Psoas muscle (tissue), 2 donors: ENCODE data around the gene ETAA1.

DNA sequence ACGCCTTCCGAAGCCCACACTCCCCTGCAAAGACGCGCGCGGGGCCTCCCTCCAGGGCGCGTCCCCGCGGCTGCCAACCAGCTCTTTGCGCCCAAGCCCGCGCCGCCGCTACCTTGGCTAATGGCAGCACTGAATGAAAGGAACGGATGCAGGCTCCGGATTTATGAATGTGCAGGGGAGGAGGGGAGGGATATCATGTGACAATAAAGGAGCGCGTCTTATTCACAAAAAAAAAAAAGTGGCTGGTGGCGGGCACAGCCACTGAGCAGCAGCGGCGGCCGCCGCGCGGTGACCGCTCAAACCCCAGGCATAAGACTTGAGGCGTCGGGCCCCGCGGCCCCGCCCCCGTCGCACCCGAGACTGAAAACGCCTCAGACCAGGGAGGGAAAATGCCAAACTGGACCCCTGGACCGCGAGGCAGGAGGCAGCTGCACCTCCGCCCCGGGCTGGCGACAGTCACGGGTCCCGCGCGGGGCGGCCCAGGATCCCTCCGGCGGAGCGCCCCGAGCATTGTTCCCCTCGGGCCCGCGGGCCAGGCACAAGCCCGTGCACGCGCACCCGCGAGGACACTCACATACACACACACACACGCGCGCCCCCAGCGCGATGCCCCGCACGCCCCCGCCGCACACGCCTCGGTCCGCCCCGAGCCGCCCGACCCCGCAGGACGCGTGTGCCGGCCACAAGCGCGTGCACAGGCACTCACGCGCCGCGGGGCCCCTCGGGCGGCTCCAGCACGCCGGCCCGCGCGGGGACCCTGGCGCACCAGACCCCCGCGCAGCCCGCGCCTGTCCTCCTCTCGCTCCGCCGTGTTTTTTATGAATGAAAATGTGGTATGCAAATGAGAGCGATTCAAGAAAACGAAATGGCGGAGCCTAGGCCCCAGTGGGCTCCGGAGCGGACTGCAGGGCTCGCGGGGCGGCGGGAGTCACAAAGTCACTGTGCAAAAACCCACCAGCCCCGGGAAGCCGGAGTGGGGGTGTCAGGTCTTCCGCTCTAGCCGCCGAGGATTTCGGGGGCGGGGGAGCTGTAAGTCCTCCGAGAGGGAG lies 1.4 kb downstream of the SPRED2 start:
- PRO-cap, 2 experiments = no peak in any of the 2 experiments

- PRO-cap, 2 experiments = no peak in any of the 2 experiments
Measured at GRCh38 chr2:65432901-65433208, 456 bp upstream of the SPRED2 start.

- PRO-cap, 2 experiments = no peak in any of the 2 experiments
Measured at GRCh38 chr2:65566660-65567189, 134.3 kb upstream of the SPRED2 start.

DNA sequence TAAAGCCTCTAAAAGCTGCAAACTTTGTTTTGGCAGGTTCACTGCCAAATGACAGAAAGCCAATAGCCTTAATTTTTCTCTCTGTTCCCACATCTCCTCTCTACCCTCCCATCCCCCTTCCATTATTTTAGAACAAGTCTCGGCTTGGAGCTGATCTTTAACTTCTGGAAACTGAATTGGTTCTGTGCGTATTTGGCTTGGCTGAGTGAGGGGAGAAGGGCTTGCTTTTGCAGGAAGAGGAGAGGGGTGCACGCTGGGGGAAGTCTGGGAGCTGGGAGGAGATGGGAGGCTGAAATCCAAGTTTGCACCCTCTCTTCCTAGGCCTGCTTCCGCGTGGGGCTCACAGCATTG lies 176.0 kb upstream of the SPRED2 start:
- PRO-cap, 2 experiments = no peak in any of the 2 experiments

- PRO-cap, 2 experiments = no peak in any of the 2 experiments
Measured at GRCh38 chr2:65639381-65639860, 207.0 kb upstream of the SPRED2 start.

- PRO-cap, 2 experiments = no peak in any of the 2 experiments
Measured at GRCh38 chr2:66391328-66391609, 43.7 kb upstream of the MEIS1 start.

DNA sequence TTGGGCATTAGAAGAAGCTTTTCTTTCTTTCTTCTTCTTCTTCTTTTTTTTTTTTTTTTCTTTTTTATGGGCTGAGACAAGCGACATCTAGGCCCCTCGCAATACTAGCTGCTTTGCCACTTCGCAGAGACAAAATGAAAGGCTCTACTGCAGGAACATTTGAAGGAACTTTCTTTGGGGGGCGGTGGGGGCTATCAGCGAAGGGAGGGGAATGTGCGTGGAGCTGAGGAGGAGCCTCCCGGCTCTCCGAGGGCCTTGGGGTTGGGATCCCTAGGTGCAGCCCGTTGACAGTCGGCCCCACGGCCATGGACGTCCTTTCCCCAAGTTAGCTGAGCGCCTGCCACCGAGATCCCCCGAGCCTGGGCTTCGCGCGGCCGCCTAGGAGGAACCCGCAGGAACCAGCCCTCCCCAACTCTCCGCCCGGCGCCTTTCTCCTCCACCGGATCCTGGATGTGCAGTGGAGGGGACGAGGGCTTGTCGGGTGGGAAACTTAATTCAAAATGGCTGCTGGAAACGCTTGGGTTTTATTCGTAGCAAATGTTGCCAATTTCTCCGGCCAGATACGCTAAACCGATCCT lies 4.2 kb downstream of the MEIS1 start:
- PRO-cap, 2 experiments = peak in 1 of 2 experiments; most common plus-strand start position 498 of the sequence (in 1); most common minus-strand start position 454 of the sequence (in 1)

- PRO-cap, 2 experiments = no peak in any of the 2 experiments
Measured at GRCh38 chr2:66444946-66445636, 10.2 kb downstream of the MEIS1 start.

DNA sequence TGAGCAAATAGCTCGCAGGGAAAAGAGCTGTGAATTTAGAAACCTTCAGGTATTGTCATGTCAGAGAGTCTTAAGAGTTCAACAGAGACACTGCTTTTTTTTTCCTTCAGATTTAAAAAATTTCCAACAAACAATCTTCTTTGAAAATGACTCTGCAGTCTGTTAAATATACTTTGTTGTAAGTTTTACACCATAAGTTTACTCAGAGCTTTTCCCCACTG lies 118.6 kb downstream of the MEIS1 start:
- PRO-cap, 2 experiments = no peak in any of the 2 experiments

DNA sequence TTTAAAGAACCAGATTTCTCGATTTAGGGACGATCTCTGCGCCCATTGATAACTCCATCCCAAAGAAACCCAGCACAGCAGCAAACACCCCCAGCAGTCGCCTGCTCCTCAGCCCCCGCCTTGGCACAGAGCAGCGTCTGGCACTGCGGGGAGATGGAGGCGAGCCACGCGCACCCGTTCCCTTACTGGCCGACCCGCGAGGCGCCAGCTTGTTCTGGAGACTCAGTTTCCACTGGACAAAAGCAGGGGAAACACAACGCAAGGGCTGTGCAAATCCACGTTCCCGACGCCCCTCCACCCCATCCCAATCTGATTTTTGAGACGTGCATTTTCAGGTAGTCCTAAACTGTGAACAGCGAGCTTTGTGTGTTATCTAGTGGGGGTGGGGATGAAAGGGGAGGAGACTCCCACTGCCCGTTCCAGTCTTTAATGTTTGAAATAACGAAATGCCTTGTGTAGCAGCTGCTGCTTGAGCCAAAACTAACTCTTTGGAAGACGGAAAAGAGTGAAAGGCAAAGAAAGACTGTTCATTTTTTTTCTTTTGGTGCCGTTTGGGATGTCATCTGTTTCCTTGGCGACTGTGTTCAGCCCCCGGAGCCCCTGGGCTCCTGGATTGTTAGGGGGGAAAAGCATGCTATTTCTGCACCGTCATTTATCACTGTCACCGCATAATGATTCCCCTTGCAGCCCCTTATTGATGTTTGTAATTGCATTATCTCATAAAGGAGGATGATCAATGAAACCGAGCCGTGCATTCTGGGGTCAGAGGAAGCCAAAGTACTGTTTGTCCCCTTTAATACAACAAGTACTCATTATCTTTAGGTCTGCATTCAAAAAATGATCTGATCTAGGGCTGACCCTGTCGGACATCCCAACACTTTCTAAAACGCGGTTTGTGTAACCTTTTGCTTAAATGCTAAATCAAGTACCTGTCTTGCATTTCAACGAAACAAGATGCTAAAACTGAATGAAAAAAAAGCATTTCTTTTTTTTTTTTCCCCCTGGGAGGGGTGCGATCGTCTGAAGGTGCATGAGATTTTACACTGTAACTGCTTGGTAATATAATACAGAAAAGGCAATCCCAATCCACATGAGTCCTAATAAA lies 143.5 kb downstream of the MEIS1 start:
- PRO-cap, 2 experiments = no peak in any of the 2 experiments

- PRO-cap, 2 experiments = no peak in any of the 2 experiments
Measured at GRCh38 chr2:66693058-66693654, 258.2 kb downstream of the MEIS1 start.

DNA sequence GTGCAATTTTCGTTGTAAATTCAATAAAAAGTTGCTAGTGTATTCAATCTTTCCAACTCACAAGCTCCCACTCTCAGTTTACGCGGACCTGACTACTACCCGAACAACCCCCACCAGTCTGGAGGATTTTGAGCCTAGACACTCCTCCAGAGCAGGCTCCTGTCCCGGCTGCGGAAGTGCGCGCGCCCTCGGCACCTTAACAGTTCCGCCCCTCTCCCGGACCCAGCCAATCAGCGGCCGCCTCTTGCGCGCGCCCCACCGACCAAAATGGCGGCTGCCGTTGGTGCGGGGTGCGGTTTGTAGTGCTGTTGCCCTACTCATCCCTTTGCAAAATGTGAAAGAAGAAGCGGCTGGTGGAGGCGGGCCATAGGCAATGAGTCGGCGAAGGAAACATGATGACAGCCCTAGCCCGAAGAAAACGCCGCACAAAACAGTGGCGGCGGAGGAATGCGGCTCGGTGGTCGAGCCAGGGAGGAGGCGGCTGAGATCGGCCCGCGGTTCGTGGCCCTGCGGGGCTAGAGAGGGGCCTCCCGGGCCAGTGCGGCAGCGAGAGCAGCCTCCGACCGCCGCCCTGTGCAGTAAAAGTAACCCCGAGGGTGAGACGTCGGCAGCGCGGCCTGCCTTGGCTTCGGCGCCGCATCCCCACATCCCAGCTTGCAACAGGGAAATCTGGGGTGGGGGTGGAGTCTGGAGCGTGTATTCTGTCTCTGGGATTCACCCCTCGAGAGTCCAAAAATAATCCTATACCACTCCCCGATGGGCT lies at the start of gene ETAA1:
Gene ETAA1, plus strand, starts transcription at position 258 of the 763 bp plus-strand sequence.
- PRO-cap, 2 experiments = peak in 2 of 2 experiments; most common plus-strand start position 265 of the sequence (in 2); most common minus-strand start position 120 of the sequence (in 2)

DNA sequence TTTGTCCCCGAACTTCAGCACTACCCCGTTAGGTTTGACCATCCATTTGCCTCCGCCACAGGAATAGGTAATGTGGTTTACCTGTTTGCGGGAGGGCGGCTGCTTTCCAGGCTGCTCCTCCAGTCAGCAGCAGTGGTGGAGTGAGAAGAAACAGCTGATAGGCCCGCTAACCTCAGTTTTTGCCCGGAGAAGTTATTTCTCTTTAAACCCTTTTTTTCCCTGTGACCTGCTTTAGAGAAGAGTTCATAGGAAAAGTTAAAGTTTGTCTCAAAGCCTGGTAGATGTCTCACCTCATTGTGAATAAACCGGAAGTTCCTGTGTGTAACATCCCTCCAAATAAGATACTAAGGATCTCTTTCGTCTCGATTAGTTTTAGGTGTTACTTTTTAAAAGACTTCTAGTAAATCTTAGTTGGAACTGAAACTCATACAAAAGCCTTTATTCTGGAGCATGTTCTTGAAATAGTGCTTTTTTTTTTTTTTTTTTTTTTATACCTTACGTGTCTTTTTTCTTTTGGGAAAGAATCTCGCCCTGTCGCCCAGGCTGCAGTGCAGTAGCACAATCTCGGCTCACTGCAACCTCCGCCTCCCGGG lies 802 bp downstream of the ETAA1 start:
- PRO-cap, 2 experiments = no peak in any of the 2 experiments

- PRO-cap, 2 experiments = no peak in any of the 2 experiments
Measured at GRCh38 chr2:67552824-67553187, 155.7 kb downstream of the ETAA1 start.

DNA sequence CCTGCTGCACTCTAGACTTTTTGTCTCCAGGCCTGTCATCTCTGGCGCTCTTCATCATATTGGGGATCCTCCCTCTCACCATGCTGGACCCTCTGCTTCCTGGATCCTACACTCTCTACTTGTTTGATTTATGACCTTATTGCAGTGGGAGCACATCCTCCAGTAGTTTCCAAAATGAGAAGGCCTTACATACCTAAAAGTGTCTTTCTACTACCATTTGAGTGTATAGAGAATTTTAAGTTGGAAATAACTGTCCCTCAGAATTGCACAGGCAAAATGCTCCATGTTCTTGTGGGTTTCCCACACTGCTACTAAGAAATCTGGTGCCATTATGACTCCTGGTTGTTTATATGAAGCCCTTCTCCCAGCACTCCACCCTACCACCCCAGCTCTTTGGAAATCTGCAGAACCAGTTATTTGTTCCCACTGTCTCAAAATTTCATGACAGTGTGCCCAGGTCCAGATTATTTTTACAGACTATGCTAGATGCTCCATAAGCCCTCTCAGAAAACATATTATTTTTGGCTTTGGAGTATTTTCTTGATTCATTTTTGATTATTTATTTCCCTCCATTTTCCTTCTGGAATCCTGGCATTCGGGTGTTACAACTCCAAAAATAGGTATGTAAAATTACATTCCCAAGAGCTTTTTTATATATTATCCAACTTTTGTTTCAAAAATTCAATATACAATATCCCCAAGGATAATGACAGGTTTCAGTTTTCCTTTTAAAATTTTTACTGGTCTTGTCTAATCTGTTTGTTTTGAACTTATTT lies 25.5 kb downstream of the PNO1 start:
- PRO-cap, 2 experiments = no peak in any of the 2 experiments

DNA sequence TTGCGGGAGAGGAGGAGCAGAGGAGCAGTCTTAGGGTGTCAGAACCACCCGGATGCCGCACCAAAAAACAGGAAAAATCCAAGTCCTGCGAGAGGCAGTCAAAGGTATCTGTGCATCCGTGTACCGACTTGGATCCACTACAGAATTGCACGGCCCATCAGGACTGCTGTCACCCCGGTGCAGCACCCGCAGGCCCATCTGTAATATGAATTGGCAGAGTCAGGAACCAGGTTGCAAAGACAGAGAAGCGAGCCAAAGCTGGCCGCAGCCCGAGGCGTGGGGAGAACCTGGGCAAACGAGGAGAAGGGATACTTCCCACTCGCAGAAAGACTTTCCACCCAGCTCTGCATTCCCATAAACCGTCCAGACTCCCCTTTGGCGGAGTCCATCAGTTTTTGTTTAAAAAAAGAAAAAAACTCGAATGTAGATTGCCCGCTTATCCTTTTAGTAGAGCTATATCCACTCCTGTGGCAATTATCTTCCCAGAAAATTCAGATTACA lies 658 bp upstream of the PPP3R1 start:
- PRO-cap, 2 experiments = no peak in any of the 2 experiments

DNA sequence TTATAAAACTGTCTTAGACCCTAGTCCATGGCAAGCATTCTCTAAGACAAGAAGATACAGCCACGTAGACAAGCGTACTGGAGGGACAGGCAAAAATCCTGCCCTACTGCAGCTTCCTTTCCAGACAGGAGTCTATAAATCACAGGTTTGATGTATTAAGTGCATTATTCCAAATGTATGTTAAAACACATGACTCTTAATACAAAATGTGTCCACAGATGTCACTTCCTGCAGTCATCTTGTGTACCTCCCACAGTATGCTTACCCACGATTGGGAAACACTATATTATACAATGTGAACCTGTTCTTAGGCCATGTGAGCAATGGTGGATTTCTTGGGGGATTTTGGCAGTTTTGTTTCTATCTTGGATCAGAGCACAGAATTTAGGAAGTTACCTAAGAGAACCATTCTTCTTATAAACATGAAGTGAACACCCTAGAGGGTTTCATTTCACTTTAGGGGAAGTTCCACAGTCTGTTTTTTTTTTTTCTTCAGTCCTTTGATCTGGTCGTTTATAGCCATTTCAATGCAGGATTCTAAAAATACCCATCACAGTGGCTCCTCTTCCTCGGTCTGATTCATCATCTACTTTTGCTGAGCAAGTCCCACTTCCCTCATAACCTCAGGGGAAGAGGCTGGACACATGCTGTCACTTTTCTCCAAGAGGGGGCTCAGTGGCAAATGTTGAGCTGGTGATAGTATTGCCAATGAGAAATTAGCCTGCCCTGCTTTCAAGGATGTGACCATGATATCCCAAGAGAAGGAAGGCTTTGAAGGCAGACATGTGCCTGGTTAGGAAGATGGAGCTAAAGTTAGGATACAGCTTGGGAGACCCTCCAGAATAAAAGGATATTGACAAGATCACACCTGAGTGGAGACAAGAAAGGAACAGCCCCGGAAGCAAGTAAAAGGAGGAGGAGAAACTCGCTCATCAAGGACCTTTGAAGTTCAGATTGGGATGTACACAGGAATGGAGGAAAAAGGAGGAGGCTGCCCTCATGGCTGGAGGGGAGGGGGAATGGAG lies 22.5 kb downstream of the PLEK start:
- PRO-cap, 2 experiments = no peak in any of the 2 experiments

DNA sequence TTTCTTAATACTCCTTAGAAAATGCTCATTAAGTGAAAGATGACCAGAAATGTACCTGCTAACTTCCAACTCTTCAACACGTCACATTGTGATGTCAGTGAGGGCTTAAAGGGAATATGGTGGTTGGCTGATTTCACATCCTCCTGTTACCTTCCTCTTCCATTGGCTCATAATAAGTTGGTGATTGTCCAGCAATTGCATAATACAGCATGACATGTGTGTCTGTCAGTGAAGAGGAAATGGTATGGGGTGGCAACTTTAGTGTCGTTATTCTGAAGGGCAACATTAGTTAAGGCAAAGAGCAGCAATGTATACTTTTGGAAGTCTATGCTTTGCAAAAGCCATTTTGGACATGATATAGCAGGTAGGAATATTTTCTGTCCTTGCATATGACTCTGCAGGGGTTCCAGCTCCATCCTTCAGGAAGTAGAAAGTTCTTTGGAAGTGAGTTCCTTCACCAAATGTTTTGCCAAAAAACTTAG lies 26.1 kb downstream of the PLEK start:
- PRO-cap, 2 experiments = no peak in any of the 2 experiments

DNA sequence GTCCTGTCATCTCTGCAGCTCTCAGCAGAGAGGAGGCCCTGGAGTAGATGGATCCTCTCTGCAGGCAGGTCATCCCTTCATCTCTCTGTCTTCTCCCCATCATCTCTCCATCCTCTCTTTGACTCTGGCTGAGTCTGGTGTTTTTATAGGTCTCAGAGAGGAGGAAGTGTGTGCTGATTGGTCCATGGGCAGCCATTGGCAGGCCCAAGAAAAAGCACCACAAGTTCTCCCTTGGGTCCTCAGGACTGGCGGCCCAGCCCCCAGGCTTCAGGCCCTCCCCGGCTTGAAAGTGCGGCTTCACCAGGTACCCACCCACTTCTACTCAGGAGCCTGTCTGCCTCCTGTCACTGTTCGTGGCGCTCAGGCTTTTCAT lies 34.5 kb downstream of the FBXO48 start:
- PRO-cap, 2 experiments = no peak in any of the 2 experiments

DNA sequence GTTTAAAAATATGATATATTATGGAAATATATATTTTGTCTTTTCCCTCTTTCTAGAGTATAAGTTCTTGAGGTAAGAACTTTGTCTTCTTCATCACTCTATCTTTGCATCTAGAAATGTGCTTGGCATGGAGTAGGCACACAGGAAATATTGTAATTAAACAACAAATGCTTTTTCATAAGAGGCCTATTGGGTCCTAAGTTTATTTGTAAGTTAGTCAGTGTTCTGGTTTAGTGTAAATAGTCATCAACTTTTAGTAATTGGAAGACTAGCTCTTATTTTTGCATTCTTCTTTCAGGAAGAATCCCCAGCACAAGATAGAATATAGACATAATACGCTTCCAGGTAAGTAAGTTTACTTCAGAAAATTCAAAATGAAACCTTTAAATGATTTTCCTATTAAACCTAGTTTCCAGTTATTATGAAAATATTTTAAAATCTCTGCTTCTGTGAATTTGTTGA lies 76.3 kb upstream of the PROKR1 start:
- PRO-cap, 2 experiments = no peak in any of the 2 experiments